T-cell (primary cell): ENCODE data around the genes OR5AP2, OR9G1, OR5AK2, CLP1 and OR5A1.

DNA sequence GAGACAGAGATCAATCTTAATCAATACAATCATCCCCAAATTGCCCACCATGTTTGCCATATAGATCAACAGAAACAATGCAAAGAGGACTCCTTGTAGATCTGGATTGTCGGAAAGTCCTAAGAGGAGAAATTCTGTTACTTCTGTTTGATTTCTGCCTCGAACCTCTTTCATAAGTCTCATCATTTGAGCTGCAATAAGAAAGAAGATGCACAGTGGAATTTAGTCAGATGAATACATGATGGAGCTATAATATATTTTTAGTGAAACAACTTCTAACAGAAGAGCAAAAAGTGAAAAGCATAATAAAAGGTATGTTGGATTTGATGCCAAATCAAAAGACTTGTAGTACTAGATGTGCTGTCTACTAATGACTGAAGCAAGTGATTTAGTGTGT, at the start of gene OR5AP2:
Gene OR5AP2, minus strand, starts transcription at position 183 of the 397 bp plus-strand sequence.
- PRO-cap, 7 experiments = no peak in any of the 7 experiments

DNA sequence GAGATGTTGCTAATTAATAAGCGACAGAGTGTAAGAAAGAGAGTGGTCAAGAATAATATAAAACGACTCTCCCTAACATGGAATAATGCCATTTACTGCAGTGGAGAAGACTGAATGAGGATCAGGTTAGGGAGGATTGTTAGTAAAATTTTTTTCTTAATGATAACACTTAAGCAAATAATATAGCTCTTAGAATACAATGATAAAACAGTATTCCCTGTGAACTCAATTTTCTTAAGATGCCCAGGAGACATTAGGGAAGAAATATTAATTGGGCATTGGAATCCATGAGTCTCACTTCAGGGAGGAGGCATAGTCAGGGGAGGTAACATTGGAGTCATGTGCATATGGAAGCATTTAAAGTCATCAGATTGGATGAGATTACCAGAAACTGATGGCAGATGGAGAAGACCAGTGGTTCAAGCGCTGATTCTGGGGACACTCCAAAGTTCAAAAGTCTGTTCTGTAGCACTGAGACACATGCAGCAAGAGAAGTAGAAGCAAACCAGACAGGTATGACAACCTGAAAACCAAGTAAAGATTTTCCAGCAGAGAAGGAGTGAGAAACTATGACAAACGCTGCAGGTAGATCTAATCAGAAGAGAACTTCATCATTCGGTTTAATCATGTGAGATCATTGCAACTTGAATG, at the start of gene OR9G1:
Gene OR9G1, plus strand, starts transcription at position 418 of the 651 bp plus-strand sequence.
- PRO-cap, 7 experiments = no peak in any of the 7 experiments

DNA sequence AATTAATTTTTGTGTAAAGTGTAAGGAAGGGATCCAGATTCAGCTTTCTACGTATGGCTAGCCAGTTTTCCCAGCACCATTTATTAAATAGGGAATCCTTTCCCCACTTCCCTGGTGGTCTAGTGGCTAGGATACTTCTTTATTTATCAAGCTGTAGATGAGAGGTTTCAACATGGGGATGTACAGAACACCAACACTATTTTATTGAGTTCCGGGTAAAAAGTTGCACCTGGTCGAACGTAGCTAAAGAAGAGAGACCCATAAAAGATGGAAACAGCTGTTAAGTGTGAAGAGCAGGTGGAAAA, 41.5 kb upstream of the OR9G4 start:
- PRO-cap, 7 experiments = peak in 3 of 7 experiments; most common plus-strand start position 106 of the sequence (in 3)

- PRO-cap, 7 experiments = no peak in any of the 7 experiments
Measured at GRCh38 chr11:56988727-56989195, at the start of gene OR5AK2. TSS of gene OR5AK2 (plus strand) at chr11:56988914.

DNA sequence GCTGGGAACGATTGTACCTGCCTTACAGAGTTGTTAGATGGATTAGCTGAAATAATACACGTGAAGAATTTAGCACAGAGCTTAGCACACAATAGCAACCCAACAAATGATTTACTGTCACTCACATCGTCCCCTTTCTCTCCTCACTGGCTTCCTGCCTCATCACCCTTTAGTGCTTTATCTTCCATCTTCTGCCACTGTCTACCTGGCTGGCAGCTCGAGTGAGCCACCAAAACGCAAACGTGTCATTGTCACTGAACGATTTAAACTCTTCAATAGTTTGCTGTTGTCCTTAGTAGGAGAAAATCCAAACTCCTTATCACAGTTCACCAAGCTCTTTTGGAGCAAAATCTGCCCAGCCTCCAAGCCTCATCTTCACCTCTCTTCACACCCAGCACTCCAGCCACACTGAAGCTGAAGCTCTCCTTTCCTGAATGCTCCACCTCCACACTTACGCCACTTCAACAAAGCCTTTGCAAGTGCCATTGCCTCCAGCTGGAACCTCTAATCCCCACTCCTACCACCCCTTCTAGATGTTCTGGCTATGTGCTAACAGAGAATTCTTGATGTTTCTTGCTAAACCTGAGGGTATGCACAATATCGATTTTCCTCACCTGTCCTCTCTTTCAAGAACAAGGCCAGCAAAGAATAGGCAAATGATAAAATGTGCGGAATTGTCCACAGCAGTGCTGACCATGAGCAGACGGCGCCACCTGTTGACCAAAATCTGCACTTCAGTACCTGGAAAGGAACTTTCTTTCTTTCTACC, 3.7 kb downstream of the TIMM10 start:
- PRO-cap, 7 experiments = no peak in any of the 7 experiments

DNA sequence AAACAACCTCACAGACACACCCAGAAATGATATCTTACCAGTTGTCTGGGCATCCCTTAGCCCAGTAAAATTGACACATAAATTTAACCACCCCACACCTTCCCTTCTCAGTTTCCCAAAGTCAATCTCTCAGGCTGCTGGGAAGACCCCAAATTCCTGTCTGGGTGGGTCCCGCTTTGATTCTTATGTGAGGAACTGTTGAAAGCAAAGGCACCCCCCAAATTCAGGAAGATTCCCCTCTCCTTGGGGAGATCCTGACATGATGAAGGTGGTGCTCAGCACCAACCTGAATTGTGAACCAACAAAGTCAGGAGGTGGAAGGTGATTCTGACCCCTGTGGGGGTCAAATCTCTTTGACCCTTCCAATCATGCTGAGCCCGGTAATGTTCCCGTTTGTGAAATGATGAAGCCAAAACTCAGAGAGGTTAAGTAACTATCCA, 18.9 kb downstream of the SERPING1 start:
- PRO-cap, 7 experiments = no peak in any of the 7 experiments

DNA sequence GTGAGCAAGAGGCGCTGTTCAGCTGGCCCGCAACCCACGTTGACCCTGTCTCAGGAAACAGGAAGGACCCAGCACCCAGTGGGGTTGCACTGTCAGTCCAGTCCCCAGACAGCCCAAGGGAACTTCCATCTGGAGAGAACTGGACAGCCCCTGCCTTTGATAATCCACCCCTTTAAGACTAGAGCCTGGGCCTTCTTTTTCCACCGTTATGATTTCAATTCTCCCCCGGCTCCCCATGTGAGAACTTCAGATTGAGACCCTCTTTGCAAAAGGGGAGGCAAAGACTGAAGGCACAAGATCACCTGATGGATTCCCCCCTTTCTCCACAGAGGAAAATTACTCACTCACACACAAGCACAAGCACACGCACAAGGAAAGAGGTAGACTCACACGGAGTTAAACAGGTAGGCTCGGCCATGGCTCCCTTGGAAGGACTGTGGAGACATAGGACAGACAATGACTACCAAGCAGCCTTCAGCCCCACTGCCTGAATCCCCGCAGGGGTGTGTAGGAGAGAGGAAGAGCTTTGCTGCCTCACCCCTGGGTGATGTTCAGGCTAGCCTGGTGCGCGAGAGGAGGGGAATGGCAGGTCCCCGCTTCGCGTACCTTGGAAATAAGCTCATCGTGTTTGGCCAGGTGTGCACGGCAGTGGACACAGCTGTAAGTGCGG, 3.2 kb downstream of the YPEL4 start:
- PRO-cap, 7 experiments = no peak in any of the 7 experiments

DNA sequence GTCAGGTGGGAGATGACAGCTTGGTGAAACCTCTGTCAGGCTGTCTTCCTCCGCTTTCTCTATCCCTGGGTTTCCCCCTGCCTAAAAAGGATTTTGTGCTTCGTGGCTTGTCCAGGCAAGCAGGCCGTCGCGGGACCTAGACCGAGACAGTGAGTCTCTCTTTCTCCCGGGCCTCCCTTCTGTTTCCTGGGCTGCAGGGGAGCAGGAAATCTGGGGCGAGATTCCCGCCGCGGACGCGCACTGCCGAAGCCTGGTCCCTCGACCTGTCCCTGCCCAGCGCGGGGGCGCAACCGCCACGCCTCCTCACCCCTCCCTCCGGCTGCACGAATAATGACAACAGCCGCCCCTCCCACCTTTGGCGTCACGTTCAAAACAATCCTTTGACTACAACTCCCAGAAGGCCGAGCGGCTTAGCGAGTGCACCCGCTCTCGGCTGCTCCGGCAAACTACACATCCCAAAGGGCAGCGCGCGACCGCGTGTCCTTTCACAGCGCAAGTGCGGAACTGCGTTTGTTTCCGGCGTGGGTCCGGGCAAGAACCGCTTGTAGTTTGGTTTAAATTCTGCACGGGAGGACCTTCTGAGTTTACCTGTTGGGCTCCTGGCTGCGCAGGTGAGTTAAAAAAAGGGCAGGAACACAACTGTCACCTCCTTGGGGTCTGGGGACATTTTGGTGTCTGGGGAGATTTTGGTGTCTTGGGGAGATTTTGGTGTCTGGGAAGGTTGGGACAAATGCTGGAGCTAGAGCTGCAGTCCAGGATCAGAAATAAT, at the start of gene CLP1:
Gene CLP1, plus strand, starts transcription at position 513 of the 769 bp plus-strand sequence.
- PRO-cap, 7 experiments = peak in 7 of 7 experiments; most common plus-strand start position 513 of the sequence (in 7); most common minus-strand start position 58 of the sequence (in 2)

- PRO-cap, 7 experiments = no peak in any of the 7 experiments
Measured at GRCh38 chr11:57778435-57779194, 17.0 kb downstream of the CTNND1 start.

- PRO-cap, 7 experiments = no peak in any of the 7 experiments
Measured at GRCh38 chr11:57779195-57779853, 17.7 kb downstream of the CTNND1 start.

DNA sequence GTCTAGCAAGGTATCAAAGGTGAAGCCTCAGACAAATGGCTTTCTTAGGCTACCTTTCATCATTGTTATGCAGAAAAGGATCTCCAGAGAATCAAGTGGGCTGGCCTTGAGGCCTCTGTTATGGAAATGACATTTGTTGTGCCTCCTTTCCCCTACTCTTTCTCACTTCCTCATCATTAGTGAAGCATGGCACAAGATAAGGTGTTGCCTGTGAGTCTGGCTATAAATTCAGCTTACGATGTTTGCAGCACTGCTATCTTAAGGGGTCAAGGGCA, 9.1 kb downstream of the GLYATL1B start:
- PRO-cap, 7 experiments = no peak in any of the 7 experiments

DNA sequence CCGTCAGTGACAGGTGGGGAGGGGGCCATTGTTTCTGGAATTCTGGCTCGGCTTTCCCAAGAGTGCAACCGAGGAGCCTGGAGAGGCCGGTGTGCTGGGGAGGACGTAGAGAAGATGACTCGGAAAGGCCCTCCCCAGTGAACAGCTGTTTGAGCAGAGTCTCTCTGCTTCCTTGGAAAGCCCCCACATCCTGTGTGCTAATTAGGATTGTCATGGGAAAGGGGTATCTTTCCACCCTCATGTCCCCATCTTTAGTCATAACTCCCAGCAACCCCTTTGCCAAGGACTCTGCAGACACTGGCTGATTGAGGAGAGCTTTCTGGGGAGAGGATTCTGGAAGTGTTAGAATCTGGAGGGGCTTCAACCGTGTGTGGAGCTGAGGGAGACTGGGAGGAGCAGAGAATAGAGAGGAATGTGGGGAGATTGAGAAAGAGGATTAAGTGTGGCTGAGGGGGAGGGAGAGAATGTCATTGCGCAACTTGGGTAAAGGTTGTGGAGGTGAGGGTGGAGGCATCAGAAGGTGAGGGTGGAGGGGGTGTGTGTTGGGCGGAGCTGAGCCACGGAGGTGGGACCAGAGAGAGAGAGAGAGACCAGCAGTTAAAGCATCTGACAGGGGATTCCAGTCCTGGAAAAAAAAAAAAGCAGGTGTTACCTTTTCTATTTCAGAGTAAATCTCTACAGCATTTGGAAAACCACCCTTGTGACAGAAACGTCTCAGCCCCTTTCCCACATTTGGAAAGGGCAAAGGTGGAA, 2.1 kb downstream of the DTX4 start:
- PRO-cap, 7 experiments = no peak in any of the 7 experiments

GRCh38 chr11:59174626-59175056, 2.7 kb downstream of the DTX4 start:
- PRO-cap, 7 experiments = no peak in any of the 7 experiments

DNA sequence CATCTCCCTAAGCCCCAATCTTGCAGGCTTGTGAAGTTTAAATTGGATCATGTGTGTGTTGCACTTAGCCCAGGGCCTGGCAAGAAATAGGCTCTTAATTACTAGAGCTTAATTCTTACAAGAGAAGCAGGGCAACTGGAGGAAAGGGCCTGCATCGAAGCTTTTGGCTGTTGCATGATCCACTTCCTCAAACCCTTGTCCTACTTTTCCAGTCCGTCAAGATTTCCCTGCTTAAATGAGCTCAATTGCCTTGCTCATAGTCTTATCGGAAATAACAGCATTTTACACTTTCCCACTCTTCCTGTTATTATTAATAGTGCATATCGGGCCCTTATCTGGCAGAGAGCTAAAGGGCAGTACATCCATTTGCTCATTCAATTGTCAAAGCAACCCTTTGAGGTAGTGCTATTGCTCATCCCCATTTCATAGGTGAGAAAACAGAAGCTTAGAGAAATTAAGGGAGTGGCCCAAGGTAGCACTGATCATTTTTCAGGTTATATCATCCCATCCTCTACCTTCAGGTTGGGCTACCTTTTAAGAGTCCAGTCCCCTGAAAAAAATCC, 18.1 kb downstream of the DTX4 start:
- PRO-cap, 7 experiments = no peak in any of the 7 experiments

- PRO-cap, 7 experiments = no peak in any of the 7 experiments
Measured at GRCh38 chr11:59436200-59436599, at the start of gene OR5A1. TSS of gene OR5A1 (plus strand) at chr11:59436469.

DNA sequence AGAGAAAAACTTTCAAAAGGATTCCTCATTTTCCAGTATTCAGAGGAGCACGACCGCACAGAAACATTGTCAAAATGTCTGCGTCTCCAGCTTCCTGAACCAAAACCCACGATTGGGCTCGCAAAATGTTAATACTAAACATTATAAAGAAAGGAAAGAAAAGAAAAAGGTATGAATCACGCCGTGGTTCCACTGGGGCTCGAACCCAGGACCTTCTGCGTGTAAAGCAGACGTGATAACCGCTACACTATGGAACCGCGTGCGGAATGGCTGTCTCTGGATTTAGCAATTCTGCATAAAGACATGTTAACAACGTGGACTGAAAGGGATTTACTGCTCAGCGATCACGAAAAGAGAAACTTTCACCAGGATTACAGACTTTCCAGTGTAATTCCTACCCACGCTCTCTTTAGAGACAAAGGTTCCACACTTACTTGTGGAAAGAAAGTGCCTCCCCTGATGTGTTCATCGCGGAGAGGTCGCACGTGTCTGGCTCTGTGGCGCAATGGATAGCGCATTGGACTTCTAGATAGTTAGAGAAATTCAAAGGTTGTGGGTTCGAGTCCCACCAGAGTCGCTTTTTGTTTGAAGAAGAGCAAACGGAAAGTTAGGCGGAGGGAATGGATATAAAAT, 39.6 kb downstream of the OR4D9 start:
- PRO-cap, 7 experiments = peak in 7 of 7 experiments; most common plus-strand start position 475 of the sequence (in 1); most common minus-strand start position 263 of the sequence (in 7)

GRCh38 chr11:59551964-59552297, 40.6 kb downstream of the OR4D9 start:
- PRO-cap, 7 experiments = no peak in any of the 7 experiments

DNA sequence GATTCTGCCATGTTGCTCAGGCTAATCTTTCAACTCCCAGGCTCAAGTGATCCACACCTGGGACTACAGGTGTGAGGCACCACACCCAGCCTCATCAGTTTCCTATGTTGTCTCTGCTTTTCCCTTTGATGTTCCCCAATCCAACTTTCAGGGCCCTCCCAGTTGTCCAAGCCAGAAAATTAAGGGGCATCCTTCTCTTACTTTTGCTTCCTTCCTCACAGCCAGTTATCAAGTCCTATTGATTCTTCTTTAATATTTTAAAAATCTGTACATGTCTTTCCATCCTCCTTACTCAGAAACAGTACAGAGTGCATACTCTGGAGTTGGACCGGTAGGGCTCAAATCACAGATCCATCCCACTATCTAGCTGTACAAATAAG, 11.9 kb downstream of the OSBP start:
- PRO-cap, 7 experiments = peak in 2 of 7 experiments; most common minus-strand start position 98 of the sequence (in 2)

DNA sequence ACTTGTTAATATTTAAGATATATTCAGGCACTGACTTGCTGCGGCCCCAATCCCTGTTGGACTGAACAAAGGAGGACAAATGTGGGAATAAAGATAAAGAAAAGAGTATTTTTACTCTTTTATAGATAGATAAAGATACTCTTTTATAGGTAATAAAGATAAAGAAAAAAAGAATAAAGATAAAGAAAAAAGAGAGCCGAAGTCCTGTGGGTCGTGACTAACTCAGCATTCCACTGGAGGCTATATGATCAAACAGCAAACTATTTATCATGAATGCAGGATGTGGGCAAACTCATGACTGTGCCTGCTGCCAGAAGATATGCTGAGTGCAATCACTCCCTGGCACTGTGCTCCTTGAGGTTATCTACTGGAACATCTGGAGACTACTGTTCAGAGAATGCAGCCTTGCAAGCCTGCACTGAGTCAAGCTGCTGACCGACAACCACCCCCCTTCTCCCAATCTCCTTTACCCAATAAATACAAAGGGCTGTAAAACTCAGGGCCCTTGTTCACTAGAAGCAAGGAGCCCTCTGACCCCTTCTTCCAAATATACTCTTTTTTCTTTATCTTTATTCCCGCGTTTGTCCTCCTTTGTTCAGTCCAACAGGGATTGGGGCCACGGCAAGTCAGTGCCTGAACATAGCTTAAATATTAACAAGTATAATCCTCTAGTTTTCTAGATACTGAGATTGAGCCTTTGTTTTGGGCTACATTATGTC, 6.8 kb downstream of the OR10V1 start:
- PRO-cap, 7 experiments = no peak in any of the 7 experiments

GRCh38 chr11:59765044-59765742, 10.0 kb downstream of the STX3 start:
- PRO-cap, 7 experiments = no peak in any of the 7 experiments